H1 (cell line): ENCODE measurements around the genes IQCD and TBX3.

DNA sequence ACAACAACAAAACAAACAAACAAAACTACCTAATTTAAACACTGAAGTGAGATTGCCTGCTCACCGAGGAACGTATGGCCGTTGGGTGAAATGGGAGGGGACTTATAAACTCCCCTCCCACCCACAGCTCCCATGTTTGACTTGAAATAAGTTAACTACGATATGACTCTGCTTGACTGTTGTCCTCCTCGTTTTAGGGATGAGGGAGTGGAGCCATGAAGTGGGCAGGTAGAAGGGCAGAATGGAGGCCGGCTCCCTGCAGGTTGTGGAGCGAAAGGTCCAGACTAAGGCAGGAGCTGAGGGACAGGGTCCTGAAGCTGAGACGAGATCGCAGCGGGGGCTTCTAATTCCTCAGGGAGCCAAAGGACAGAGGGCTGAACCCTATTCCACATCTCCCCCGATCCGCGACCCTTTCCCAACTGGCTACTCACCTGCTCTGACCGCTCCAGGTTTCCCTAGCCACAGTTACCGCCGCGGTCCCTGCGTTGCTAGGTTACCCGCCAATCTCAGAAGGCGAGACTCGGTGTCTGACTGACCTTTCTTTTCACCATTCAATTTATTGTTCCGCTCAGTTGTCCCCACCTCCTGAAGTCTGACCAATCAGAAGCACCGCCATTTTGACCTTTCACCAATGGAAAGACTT, at the start of gene IQCD:
Gene IQCD (minus strand): TSS at position 529 of the 643 bp plus-strand sequence.
- RRBS = no CpG with 5 or more reads among the region's 23 CpGs
CAGE:
- cytosol, long polyA plus RNA = start-site peak on the minus strand centred at position 473 of the sequence, 35 bp wide, 30 reads
- long polyA plus RNA = no peak
- nucleus, long polyA plus RNA = start-site peak on the minus strand centred at position 480 of the sequence, 21 bp wide, 12 reads

GRCh38 chr12:113236470-113237248, 15.4 kb downstream of the TPCN1 start:
- RRBS = no CpG with 5 or more reads among the region's 5 CpGs
CAGE:
- cytosol, long polyA plus RNA = no peak
- long polyA plus RNA = no peak
- nucleus, long polyA plus RNA = no peak

GRCh38 chr12:113298701-113299180, 36.2 kb downstream of the SLC8B1 start:
- RRBS = no CpG with 5 or more reads among the region's 12 CpGs
CAGE:
- cytosol, long polyA plus RNA = no peak
- long polyA plus RNA = no peak
- nucleus, long polyA plus RNA = no peak

DNA sequence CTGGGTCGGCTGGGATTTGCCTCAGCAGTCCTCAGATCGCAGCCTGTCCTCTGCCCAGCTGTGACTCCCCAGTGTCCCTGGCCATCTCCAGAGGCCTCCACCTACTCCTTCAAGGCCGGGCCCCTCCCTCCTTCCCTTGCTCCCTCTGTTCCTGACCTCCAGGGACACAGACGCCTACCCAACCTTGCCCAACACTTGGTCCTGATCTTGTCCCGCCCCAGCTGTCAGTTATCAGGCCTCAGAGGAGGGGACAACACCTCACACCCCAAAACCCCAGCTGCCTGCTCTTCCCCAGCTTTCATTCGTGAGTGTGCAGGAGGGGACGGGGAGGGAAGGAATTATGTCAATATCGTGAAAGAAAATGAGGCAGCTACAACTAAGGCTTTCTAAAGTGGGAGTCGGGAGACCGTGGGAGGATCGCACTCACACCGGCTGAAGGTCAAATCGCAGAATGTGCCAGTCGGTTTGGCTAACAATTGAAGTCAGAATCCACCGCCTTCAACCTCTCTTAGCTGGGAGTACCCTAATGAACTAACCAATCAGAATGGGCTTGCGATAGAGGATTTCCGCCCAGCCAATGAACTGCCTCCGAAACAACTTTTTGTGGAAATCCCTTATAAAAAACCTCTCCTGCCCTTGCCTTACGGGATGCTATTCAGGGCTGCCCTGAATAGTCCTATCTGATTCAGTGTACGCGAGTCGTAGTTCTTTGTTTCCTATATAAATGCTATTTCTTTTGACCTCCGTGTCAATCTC, 9.3 kb upstream of the PLBD2 start:
- RRBS = no CpG with 5 or more reads among the region's 23 CpGs
CAGE:
- cytosol, long polyA plus RNA = no peak
- long polyA plus RNA = no peak
- nucleus, long polyA plus RNA = no peak

DNA sequence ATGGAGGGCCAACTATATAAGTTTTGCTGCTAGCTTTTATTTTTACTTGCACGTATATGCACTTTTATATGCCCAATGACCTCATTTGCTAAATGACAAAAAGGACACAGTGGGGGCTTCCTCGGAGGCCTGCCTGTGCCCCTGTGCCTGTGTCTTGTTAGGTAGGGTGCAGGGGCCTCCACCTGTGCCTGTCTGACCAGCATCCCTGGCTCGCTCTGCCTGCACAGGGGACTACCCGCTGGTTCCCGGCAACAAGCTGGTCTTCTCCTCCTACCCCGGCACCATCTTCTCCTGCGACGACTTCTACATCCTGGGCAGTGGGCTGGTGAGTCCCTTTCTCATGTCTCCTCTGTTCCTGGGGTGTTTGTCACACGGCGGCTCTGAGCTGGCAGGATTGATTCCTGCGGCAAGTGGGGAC, 22.1 kb downstream of the PLBD2 start:
- RRBS = no CpG with 5 or more reads among the region's 11 CpGs
CAGE:
- cytosol, long polyA plus RNA = no peak
- long polyA plus RNA = no peak
- nucleus, long polyA plus RNA = no peak

DNA sequence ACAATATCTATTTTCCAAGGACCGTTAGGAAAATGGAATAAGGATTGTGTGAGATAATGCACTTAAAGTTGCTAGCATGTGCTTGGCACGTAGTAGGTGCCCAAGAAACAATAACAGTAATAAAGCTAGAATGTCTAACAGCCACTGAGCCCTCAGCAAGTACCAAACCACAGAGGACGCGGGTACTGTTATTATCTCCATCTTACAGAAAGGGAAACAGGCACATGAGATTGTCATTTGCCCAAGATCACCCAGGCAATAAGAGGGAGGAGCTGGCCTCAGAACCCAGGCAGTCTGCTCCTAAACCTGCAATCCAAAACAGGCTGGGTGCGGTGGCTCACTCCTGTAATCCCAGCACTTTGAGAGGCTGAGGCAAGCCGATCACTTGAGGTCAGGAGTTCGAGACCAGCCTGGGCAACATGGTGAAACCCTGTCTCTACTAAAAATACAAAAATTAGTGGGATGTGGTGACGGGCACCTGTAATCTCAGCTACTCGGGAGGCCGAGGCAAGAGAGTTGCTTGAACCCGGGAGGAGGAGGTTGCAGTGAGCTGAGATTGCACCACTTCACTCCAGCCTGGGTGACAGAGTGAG, 5.1 kb upstream of the SDS start:
- RRBS = no CpG with 5 or more reads among the region's 11 CpGs
CAGE:
- cytosol, long polyA plus RNA = no peak
- long polyA plus RNA = no peak
- nucleus, long polyA plus RNA = no peak

DNA sequence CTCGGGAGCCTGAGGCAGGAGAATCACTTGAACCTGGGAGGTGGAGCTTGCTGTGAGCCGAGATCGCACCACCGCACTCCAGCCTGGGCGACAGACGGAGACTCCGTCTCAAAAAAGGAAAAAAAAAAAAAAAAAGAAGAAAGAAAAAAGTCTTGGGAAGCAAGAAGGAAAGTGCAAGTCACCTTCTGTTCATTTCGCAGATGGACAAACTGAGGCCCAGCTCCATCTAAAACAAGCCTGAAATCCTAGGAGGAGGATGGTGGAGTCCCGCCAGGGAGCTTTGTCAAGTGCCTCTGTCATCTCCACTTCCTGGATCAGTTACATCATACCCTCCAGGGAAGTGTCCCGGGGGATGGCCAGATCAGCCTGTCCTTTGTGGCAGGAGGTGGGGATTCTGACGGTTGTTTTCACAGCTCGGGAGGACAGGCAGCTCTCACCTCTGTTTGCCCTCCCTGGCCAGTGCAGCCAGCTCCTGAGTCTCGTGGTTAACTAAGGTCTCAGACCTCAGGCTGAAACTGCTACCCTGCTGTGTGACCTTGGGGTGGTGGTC, 8.7 kb upstream of the SDSL start:
- RRBS = no CpG with 5 or more reads among the region's 13 CpGs
CAGE:
- cytosol, long polyA plus RNA = no peak
- long polyA plus RNA = no peak
- nucleus, long polyA plus RNA = no peak

- RRBS = no CpG with 5 or more reads among the region's 2 CpGs
CAGE:
- cytosol, long polyA plus RNA = no peak
- long polyA plus RNA = no peak
- nucleus, long polyA plus RNA = no peak
Measured at GRCh38 chr12:113416444-113416618, 5.8 kb upstream of the SDSL start.

GRCh38 chr12:113914023-113914436, 52.1 kb downstream of the RBM19 start:
- RRBS = no CpG with 5 or more reads among the region's 9 CpGs
CAGE:
- cytosol, long polyA plus RNA = no peak
- long polyA plus RNA = no peak
- nucleus, long polyA plus RNA = no peak

GRCh38 chr12:113965320-113966191, 569 bp downstream of the RBM19 start:
- RRBS = under 1% methylated on average over 7 of the region's 25 CpGs
CAGE:
- cytosol, long polyA plus RNA = no peak
- long polyA plus RNA = no peak
- nucleus, long polyA plus RNA = no peak

DNA sequence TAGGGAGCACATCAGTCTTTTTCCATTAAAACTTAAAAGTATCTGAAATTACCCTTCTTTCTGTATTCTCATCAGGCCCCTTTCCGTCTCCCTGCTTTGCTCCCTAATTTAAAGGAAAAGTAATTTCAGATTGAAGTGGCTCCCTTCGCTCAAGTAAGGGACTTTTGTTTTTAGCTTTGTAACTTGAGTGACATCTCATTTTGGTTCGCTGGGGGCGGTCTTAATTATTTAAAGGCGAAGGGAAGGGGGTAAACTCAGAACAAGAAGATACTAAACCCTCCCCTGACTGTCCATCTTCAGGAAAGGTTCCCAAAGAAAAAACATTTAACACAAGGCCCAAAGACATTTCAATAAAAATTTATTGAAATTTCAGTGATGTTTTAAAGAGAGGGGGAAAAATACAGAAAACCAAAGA, 14.1 kb downstream of the TBX3 start:
- RRBS = no CpG with 5 or more reads among the region's 5 CpGs
CAGE:
- cytosol, long polyA plus RNA = no peak
- long polyA plus RNA = no peak
- nucleus, long polyA plus RNA = no peak

GRCh38 chr12:114671519-114672591, 12.1 kb downstream of the TBX3 start:
- RRBS = 0% methylated on average over 8 of the region's 60 CpGs
CAGE:
- cytosol, long polyA plus RNA = no peak
- long polyA plus RNA = no peak
- nucleus, long polyA plus RNA = no peak

DNA sequence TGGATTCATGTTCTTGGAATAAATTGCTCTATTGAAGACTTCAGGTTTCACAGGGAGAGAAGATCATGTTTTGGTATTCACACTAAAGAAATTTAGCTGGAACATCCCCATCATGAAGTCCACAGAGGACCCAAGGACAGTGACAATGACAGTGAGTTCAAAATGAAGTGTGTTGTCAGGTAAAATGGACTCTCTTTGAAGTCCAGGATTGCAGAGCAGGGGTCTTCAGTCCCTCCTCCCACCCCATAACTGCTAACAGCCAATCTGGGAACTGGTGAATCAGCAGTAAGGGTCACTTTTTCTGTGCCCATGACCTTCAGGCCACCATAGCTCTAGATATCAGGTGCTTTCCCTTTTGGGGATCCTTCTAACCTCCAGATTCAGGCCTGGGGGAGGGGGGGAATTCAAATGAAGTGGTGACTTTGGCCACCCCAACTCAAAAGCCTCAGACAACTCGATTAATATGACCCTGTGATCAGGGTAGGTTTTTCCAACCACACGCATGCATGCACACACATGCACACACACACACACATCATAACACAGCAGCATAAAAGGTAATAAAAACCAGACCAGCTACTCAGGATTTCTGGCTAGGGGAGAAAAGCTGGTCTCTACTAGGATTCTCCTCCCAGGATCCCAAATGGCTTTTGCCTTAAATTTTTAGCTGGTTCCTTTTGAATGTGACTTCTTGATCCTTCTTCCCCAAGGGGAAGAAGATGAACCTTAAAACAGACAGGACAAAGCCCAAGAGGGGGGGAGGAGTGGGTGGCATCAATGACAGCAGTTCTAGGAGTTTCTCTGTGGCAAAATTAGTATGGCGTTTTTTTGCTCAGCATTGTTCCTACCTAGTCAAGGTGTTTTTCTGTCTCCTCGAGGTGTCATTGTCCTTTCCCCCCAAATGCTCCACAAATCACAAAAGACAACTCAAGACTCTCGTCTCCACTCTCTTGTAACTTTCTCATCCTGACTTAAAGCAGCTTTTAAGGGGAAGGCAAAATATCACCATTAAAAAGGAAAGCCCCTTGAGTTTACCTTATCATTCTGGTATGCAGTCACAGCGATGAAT, 5.2 kb downstream of the TBX3 start:
- RRBS = no CpG with 5 or more reads among the region's 6 CpGs
CAGE:
- cytosol, long polyA plus RNA = no peak
- long polyA plus RNA = no peak
- nucleus, long polyA plus RNA = no peak

- RRBS = under 1% methylated on average over 8 of the region's 28 CpGs
CAGE:
- cytosol, long polyA plus RNA = no peak
- long polyA plus RNA = no peak
- nucleus, long polyA plus RNA = no peak
Measured at GRCh38 chr12:114683801-114684229, at the start of gene TBX3. Gene TBX3, minus strand, starts transcription at chr12:114684175.

DNA sequence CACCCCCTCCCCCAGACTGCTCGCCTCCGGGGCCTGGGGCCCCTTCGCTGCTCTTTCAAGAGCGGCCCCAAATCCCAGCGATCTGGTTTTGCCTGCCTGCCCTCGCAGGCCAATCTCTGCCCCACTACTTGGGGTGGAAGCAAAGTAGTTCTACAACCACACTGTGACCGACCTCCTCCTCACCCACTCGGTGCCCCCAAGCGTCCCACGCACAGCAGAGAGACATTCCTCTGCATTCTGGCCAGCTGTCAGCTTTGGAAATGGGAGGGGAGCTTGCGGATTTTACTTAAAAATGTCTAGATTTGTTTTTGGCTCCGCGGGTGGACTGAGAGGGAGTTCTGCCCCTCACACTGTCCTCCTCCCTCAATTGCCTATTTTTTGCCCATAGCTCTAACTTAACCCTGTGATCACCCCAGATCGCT, 2.5 kb upstream of the TBX3 start:
- RRBS = no CpG with 5 or more reads among the region's 14 CpGs
CAGE:
- cytosol, long polyA plus RNA = no peak
- long polyA plus RNA = no peak
- nucleus, long polyA plus RNA = no peak

DNA sequence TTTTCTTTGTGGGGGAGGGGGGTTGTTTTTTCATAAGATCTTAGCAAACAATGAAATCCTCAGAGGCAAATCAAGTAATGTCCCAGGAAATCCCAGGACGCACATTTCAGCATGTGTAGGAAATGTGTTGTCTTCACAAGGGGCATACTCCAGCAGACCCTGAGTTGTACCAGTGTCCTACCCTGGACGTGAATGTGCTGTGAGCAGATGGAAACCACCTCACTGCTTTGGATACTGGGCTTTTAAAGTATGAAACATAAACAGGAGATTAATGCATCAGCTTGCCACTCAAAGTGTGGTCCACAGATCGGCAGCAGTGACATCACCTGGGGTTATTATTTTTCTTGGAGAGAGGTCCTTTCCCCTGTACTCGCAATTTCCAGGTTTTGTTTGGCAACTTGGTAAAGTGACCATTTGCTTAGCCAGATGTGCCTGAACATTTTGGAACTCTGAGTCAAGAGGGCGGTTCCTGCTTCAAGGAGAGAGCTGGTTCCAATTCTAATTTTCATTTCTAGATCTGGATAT, 236.7 kb upstream of the TBX3 start:
- RRBS = no CpG with 5 or more reads among the region's 5 CpGs
CAGE:
- cytosol, long polyA plus RNA = no peak
- long polyA plus RNA = no peak
- nucleus, long polyA plus RNA = no peak

DNA sequence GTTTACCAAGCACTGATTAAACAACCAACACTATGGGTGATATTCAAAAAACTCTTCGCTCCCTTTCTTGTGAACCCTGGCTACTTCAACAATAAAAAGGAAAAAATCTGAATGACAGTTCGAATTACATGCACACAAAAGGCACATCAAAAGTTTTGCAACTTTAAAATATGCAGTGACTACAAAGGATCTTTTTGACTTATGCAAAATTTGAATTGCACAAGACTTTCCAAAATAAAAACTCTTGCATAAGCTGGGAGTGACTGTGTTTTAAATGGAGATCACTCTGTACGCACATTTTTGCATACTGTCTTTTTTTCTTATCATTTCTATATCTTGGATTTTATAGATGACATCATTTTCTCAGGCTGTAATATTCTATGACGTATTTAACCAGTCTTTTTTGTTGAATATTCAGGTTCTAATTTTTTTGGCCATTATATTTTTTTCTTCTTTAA, 667.6 kb upstream of the TBX3 start:
- RRBS = no CpG with 5 or more reads among the region's 4 CpGs
CAGE:
- cytosol, long polyA plus RNA = no peak
- long polyA plus RNA = no peak
- nucleus, long polyA plus RNA = no peak

DNA sequence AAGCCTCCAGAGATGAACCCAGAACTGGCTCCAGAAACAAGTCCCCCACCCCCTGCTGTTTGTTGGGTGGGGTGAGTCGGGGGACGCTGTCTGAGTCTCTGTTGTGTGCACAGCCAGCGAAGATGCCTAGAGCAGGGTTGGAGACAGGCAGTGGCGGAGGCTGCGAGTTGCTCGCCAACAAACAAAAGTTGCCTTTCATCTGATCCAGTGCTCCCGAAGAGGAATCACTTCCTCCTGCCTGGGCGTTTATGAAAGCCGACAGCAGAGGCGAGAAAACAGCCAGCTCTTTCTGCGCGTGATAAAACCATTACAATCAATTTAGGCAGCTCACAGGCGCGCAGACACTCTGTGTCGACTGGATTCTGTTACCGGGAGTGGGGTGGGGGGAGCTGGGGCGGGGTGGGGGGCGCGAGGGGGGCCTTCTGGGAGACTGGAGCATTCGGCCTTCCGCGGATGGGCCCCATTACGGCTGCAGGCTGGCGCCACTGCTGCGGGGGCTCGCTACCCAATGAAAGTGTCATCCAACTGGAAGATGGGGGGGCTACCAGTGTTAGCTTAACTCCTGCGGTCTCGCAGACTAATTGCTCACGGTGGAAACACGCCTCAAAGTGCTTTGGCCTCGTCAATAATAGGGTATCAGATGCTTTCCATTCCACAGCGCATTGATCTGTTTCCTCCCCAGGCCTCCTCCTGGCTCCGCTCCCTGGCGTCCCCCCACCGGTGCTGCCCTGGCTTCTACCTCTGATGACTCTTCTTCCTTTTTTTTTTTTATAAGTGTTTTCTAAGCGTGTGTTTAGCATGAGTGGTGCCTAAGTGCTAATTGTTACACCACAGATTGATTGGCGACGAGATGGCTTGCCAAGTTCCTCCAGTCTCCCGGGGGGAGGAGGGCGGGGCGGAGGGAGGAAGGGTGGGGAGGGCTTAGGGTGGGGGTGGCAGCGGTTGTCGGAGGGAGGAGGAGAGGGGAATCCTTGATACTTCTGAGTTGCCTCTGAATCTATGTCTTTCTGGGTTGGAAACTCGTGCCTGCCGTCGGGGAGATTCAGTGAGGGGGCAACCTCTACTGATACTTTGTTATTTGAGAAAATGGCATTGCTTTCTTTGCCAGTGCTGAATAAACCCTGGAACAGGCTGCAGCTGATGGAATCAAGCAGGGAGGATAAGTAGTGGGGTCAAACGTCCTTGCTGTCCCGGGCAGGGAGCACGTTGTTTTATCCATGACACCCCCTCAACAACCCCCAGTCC, 678.2 kb downstream of the MED13L start:
- RRBS = no CpG with 5 or more reads among the region's 49 CpGs
CAGE:
- cytosol, long polyA plus RNA = no peak
- long polyA plus RNA = no peak
- nucleus, long polyA plus RNA = no peak

DNA sequence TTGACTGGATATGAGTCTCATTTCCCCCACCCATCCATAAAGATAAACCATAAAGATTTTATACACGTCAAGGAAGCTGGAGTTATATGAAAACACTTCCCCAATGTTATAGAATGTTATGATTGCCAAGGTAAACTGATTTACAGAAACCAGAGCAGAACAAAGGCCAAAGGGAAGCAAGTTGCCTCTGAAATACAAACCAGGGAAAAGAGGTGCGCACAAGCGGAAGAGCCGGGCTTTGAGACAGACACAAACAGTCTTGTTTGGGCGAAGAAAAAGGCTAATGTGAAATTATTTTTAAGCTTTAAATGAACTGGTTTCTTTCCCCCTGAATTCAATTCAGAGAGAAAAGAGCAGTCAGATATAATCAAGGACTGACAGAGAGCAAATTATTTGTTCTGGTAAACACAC, 536.7 kb downstream of the MED13L start:
- RRBS = no CpG with 5 or more reads among the region's 5 CpGs
CAGE:
- cytosol, long polyA plus RNA = no peak
- long polyA plus RNA = no peak
- nucleus, long polyA plus RNA = no peak

DNA sequence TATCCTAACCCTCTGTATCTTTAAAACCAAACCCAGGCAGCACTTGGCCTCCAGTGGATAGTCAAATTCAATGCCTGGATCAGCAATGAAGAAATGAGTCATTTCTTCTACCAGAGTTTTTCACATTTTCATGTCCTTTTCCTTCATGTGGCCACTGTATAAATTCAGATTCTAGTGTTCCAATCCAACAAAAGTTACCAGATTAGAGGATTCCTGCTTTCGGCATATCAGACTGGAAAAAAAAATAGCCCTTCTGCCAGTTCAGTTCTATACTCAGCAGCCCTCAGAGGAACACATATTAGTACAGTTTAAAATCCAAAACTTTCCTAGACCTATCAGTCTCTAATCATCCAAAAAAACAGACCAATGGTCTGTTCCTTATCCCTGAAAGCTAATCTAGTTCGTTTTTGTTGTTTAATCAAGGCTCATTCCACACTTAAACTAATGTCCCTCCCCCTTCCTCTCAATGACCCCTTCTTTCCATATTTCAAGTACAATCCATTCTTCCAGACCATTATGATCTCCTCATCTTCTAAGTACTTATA, 273.2 kb downstream of the MED13L start:
- RRBS = no CpG with 5 or more reads among the region's 2 CpGs
CAGE:
- cytosol, long polyA plus RNA = no peak
- long polyA plus RNA = no peak
- nucleus, long polyA plus RNA = no peak